Omental fat pad (tissue), 4 donors: ENCODE results near the genes NPHP3 and AMOTL2.

DNA sequence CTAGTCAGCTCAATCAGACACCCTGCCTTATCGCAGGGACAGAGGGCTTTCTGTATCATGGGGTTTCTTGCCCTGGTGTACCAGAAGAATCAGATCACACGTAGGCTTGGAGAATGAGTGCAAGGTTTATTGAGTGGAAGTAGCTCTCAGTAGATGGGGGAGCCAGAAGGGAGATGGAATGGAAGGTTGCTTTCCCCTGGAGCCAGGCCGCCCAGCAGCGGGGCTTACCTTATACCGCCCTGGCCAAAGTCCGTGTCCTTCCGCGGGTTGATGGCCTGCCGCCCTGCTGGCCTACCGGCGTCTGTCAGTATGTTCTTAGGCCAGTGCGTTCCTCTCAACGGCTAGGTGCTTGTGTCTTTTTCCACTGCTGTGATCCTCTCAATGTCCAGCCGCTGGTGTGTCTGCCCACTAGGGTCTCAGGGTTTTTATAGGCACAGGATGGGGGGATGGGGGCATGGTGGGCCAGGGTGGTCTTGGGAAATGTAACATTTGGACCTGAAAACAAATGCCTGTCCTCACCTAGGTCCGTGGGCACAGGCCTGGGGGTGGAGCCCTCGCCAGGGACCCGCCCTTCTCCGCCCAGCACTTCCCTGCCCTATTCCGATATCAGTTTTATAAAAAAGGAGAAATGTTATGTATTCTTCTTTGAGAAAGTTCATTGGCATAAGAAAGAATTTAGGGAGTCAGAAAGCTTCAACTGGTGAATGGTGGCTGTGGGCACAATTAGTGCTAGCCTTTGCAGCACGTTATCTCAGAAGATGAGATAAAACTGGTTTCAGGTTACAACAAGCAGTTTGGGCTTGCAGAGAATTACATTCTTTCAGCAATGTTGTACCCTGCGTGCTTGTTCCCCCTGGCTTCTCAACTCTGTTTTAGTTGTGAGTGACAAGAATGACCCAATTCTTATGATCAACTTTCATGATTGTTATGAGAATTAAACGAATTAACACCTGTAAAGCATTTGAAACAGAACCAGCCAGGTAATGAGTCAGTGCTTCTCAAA, 31.9 kb upstream of the ACP3 start:
- PRO-cap = no peak
- RAMPAGE, long total RNA, 4 experiments = no peak in any of the 4 experiments

DNA sequence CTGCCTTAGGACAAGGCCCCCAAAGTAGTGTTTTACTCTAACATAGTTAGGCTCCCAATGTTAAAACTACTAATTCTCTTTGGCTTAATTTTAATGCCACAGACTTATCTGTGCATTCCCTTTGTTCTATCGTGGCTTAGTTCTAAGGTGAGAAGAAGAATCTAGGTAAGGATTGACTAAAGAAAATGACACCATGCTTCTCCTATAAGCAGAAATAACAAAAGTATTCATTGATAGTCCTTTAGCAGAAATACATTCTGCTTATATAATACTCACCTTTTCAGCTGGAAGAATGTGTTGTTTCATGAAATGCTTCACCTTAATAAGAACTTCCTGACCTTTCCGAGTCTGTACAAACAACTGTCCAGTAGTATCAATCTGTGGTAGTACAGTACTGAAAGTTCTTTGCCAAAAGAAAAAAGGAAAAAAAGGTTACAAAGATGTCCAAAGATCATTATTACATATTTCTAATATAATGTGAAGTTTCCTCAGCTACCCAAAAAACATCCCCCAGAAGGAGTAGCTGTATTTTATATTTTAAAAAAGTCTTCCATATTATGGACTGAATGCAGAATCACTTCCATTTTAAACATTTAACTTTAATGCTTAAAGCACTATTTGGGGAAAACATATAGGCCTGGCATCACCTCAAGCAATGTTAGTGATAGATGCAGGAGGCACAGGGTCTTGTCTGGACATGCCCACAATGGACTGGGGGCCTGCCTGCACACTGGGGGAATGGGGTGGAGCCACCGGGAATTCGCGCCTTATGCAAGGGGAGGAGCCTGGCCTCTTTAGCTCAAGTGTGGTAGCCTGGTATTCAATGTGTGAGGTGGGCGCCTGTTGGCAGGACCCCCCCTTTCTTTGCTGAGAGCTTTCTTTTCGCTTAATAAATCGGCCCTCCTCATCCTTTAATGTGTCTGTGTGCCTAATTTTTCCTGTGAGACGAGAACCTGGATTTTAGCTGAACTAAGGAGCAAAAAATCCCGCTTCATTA, 29.6 kb downstream of the ACKR4 start:
- PRO-cap = no peak
- RAMPAGE, long total RNA, 4 experiments = no peak in any of the 4 experiments

DNA sequence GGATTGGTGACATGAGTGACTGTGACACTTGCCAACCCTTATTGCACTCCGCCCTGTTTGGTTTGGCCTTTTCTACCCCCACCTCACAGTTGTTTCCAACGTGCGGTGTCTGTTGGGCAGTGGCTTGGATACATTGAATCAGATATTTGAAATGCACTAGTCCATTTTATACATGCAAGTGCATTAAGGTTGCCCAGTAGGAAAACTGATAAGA, 1.9 kb downstream of the NPHP3 start:
- PRO-cap = no peak
- RAMPAGE, long total RNA, 4 experiments = no peak in any of the 4 experiments

DNA sequence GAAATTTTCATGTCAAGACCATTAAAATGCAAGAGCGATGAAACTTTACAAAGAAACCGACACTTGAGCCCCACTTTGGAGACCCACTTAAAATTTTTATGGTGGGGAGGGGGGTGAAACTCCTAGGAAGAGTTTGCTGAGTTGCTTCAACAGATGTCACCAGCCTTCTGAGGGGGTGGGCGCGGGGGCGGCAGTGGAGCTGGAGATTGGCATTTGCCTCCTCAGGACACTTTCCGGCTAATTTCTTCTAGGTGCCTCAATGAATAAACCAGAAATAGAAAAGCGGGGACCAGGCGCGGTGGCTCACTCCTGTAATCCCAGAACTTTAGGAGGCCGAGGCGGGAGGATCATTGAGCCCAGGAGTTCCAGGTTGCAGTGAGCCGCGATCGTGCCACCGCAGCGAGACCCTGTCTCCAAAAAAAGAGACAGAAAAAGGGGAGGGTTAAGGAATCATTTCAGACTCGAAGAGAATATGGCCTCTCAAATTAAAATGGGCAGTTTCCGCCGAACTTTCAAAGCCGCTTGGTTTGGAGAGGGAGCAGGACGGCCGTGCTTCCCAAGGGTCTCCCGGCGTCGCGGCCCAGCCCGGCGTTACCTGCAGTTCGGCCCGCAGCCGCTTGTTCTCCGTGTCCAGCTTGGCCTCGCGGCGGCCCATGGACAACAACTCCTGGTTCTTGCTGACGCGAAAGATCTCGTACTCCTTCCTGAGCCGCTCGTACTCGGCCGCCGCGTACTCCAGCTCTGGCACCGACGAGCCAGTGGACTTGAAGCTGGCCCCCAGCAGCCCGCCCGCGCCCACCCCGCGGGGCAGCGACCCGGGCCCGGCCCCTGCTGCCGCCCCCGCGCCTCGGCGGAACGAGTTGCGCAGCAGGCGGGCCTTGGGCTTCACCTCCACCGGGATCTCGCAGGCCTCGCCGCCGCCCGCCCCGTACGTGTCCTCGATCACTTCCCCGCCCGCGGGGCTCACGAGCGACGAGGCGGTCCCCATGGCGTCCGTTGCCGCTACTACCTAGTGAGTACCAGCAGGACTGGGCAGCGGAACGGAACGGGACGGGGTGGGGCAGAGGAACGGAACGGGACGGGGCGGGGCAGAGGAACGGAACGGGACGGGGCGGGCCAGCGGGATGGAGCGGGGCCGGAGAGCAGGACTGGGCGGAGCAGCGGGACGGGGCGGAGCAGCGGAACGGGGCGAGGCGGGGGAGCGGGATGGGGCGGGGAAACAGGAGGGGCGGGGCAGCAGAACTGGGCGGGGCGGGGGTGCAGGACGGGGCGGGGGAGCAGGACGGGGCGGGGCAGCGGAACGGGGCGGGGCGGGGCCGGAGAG, at the start of gene NPHP3:
TSS of gene NPHP3 (minus strand) at position 1,042 of the 1,324 bp plus-strand sequence.
- PRO-cap = unidirectional peak, minus-strand start at position 1,004 of the sequence
- RAMPAGE, long total RNA, 4 experiments = no peak in any of the 4 experiments

DNA sequence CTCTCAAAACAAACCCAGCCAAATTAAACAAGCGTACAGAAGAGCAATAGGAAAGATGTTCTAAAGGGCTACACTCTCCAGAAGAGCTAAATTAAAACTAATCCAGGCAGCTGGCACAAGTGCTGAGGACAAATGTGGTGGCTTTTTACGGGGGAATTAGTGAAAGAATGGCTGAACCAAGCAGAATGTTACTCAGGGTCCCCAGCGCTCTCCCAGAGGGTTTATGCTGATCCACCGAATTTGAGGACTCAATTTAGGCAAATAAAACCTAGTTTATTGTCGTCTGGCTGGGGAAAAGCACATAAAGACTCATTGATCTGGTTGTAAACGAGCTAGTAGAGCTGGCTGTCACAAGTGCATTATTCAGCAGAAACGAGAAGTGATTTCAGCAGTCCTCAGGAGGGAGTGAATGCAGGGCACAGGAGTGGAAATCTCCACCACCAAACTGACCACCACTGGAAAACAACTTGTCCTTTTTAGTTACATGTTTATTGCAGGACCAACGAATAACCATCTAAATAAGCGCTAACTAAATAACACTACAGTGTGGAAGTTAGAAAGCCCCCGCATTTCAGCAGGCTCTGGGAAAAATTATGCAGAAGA, 13.6 kb downstream of the BFSP2 start:
- PRO-cap = no peak
- RAMPAGE, long total RNA, 4 experiments = no peak in any of the 4 experiments

DNA sequence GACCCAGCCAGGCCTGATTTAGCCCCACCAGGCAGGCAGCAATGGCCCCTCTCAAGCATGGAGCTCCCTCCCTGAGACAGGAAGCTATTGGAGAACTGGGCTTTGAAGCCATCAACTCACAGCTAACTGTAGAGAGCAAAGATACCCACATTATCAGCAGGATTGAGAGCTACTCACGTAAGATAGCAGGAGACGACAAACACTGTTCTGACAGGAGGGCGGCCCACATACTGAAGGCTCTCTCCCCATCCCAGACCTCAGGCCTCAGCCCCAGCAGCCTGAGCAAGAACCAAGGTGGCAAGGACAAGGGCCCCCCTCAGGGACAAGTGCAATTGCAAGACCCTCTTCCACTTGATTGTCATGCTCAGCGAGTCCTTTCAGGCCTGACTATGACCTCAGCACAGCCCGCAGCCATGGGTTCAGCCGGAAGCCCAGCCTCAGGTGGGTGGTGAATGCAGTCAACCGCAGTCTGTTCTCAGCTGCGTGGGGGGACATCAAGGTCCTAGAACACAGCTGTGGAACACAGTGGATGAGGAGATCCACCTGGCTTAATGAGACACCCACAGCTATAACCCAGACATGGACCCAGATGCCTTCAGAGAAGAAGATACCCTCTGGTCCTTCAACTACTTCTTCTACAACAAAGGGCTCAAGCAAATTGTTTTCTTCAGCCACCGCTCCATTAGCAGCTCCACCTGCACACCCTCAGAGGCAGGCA, 82.6 kb upstream of the CDV3 start:
- PRO-cap = no peak
- RAMPAGE, long total RNA, 4 experiments = no peak in any of the 4 experiments

DNA sequence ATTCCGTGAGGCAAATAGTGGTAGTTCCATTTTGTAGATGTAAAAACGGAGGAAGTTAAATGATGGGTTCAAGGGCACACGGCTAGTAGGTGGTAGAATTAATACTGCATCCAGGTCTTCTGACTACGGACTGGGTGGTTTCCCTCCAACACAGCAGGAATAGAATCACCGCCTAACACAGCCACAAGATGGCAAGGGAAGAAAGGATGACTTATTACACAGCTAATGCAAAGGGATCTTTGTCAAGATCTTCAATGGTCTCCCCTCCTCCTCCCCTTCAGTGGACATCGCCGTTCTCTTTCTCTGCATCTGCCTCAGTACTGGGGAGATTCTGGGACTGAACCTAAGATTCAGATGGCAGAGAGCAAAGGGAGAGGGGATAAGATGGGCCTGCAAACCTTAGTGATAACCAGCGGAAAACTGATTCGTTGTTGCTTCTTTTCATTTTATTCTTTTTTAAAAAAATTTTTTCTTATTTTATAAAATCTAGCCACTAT, 592 bp upstream of the TOPBP1 start:
- PRO-cap = no peak
- RAMPAGE, long total RNA, 4 experiments = no peak in any of the 4 experiments

- PRO-cap = no peak
- RAMPAGE, long total RNA, 4 experiments = no peak in any of the 4 experiments
Observed at GRCh38 chr3:133674255-133674770, 12.6 kb upstream of the TOPBP1 start.

GRCh38 chr3:133749591-133750307, 3.6 kb downstream of the TF start:
- PRO-cap = no peak
- RAMPAGE, long total RNA, 4 experiments = no peak in any of the 4 experiments

DNA sequence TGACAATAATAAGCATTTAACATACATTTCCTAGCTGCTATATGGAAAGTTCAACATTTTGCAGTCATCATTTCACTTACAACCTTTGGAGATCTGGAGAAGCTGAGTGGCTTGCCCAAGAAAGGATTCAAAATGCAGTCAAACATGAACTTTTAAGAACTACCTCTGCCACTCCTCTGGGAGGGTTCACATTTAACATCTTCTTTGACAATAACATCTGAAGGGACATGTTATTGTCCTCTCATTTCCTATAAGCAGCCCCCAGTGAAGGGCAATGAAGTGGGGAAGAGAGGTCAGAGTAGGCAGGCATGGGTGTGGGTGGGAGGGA, 29.2 kb upstream of the SRPRB start:
- PRO-cap = no peak
- RAMPAGE, long total RNA, 4 experiments = no peak in any of the 4 experiments

GRCh38 chr3:133935560-133936349, 40.1 kb upstream of the RAB6B start:
- PRO-cap = no peak
- RAMPAGE, long total RNA, 4 experiments = no peak in any of the 4 experiments

GRCh38 chr3:133998665-133999313, 30.9 kb downstream of the SLCO2A1 start:
- PRO-cap = no peak
- RAMPAGE, long total RNA, 4 experiments = no peak in any of the 4 experiments

DNA sequence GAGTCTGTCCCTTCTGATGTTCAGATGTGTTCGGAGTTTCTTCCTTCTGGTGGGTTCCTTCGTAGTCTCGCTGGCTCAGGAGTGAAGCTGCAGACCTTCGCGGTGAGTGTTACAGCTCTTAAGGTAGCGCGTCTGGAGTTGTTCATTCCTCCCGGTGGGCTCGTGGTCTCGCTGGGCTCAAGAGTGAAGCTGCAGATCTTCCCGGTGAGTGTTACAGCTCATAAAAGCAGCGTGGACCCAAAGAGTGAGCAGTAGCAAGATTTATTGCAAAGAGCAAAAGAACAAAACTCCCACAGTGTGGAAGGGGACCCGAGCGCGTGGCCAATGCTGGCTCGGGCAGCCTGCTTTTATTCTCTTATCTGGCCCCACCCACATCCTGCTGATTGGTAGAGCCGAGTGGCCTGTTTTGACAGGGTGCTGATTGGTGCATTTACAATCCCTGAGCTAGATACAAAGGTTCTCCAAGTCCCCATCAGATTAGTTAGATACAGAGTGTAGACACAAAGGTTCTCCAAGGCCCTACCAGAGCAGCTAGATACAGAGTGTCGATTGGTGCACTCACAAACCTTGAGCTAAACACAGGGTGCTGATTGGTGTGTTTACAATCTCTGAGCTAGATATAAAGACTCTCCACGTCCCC, 39.9 kb upstream of the SLCO2A1 start:
- PRO-cap = no peak
- RAMPAGE, long total RNA, 4 experiments = no peak in any of the 4 experiments

GRCh38 chr3:134229131-134229937, 21.3 kb downstream of the RYK start:
- PRO-cap = no peak
- RAMPAGE, long total RNA, 4 experiments = no peak in any of the 4 experiments

DNA sequence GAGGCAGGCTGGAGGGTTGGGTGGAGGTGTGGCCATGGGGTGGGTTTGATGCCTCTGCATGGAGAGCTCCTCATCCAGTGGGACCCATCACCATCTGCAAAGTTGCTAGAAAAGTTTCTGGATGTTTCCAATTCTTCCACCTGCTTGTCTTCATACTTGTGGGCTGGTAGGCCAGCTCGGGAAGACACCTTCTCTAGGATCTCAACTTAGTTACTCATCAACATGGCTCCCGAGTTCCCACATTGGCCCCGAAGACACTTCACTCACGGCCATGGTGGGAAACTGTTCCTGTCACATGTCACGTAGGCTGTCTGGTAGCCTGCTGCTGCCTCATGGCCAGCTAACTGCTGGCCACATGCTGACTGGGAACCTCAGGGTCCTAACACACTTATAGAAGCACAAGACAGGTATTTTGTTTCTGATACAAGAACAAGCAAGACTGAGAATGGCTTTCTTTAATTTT, 19.3 kb downstream of the AMOTL2 start:
- PRO-cap = no peak
- RAMPAGE, long total RNA, 4 experiments = no peak in any of the 4 experiments

GRCh38 chr3:134368744-134369924, 5.1 kb downstream of the AMOTL2 start:
- PRO-cap = no peak
- RAMPAGE, long total RNA, 4 experiments = no peak in any of the 4 experiments

GRCh38 chr3:134374313-134374832, at the start of gene AMOTL2:
TSS of gene AMOTL2 (minus strand) at chr3:134374447.
- PRO-cap = unidirectional peak, minus-strand start at chr3:134374447
- RAMPAGE, long total RNA, 4 experiments = start-site peak on the minus strand in 3 of 4 experiments, at chr3:134374392-134374536 at its widest, 345 to 1,024 reads per replicate

GRCh38 chr3:134463760-134464791, 21.7 kb downstream of the ANAPC13 start:
- PRO-cap = no peak
- RAMPAGE, long total RNA, 4 experiments = no peak in any of the 4 experiments

GRCh38 chr3:134809781-134810890, 15.1 kb downstream of the EPHB1 start:
- PRO-cap = no peak
- RAMPAGE, long total RNA, 4 experiments = no peak in any of the 4 experiments

- PRO-cap = no peak
- RAMPAGE, long total RNA, 4 experiments = no peak in any of the 4 experiments
Observed at GRCh38 chr3:135155688-135156332, 360.8 kb downstream of the EPHB1 start.